Epithelial cell of prostate (primary cell): ENCODE measurements around the genes LENG1, LILRB2 and KIR3DL3.

GRCh38 chr19:53830850-53831049 is 6.6 kb upstream of the NLRP12 start:
- RRBS, result no CpG with 5 or more reads among the region's 2 CpGs

- RRBS, result no CpG with 5 or more reads among the region's 4 CpGs
Measured at GRCh38 chr19:53868248-53868436, 459 bp downstream of the MYADM start.

- RRBS, result no CpG with 5 or more reads among the region's 29 CpGs
Measured at GRCh38 chr19:53874141-53875086, 6.7 kb downstream of the MYADM start.

DNA sequence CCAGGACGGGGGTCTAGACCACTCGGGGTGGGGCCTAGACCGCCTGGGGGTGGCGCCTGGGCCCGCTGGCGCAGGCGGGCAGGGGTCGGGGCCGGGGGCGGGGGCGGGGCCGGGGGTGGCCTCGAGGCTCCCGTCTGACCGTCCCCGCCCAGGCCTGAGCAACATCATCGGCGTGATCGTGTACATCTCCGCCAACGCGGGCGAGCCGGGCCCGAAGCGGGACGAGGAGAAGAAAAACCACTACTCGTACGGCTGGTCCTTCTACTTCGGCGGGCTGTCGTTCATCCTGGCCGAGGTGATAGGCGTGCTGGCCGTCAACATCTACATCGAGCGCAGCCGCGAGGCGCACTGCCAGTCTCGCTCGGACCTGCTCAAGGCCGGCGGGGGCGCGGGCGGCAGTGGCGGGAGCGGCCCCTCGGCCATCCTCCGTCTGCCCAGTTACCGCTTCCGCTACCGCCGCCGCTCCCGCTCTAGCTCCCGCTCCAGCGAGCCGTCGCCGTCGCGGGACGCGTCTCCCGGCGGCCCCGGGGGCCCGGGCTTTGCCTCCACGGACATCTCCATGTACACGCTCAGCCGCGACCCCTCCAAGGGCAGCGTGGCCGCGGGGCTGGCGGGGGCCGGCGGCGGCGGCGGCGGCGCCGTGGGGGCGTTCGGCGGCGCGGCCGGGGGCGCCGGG is 9.4 kb upstream of the CACNG6 start:
- RRBS, result 2% methylated on average over 32 of the region's 94 CpGs

DNA sequence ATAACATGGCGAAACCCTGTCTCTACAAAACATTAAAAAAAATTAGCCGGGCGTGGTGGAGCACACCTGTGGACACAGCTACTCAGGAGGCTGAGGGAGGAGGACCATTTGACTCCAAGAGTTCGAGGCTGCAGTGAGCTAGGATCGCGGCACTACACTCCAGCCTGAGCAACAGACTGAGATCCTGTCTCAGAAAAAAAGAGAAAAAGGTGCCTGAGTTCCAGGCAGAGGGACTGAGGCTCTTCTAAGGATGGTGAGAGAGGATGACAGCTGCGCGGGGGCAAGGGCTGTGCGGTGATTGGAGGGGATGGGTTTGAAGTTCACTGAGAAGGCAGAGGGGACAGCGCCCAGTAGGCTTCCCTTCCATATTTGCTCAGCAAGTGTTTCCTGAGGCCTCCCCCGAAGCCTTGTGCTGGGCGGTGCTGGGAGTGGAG is 6.7 kb upstream of the CACNG6 start:
- RRBS, result no CpG with 5 or more reads among the region's 12 CpGs

GRCh38 chr19:54109283-54109987 is 6.0 kb downstream of the TFPT start:
- RRBS, result 56% methylated on average over 2 of the region's 13 CpGs

DNA sequence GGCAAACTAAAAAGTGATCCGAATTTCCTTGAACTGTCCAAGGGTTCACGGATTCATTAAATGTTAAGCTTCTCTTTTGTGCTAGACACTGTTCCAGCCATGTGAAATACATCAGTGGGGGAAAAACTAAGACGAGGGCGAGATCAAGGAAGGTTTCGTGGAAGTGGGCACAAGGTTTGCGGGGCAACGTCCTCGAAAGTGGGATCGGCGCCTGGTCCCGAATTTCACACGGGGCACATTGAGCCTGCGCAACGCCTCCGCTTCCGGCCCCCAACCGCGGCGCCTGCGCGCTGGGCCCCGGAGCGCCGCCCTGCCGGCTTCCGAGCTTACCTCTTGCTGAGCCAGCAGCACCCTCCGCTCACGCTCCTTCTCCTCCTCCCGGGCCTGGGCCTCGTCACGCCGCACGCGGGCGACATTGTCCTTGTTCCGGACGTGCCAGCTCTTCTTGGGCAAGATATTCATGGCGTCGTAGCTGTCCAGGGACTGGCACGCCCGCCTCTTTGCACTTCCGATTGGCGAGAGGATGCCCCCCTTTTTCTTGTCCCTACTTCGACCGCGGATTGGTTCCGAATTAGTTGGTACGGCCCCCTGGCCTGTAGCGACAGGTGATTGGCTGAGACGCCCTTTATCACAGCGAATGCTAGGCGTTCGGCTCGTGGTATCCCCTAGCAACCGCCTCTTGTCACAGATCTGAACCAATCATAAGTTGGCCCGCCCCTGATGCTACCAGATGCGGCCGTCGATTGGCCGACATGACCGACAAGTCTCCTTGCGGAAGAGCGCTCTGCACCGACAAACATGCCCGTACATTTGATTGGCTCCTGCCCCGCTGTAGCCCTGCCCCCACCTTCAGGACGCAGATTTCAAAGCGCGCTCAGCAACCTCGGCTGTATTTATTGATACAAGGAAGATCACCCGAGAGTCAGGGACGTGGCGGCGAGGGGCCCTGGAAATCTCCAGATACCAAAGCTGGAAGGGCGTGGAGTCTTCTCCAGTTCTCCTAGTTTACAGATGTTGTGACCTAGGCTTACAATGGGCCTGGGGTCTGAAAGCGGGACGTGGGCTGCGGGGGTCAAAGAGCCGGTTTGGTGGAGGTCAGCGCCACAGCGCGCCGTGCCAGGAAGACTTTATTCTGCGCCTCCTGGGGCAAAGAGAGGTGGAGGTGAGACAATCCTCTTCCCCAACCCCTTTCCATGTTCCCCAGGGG is at the start of gene LENG1:
TSS of gene LENG1 (minus strand) at position 488 of the 1,207 bp plus-strand sequence.
- RRBS, result under 1% methylated on average over 12 of the region's 84 CpGs

- RRBS, result no CpG with 5 or more reads among the region's 14 CpGs
Measured at GRCh38 chr19:54250600-54251323, 6.3 kb downstream of the LILRB5 start.

GRCh38 chr19:54280956-54281187 is at the start of gene LILRB2:
Gene LILRB2 (minus strand): TSS chr19:54281110.
- RRBS, result no CpG with 5 or more reads among the region's 2 CpGs

GRCh38 chr19:54431722-54431980 is 16.4 kb downstream of the TTYH1 start:
- RRBS, result no CpG with 5 or more reads among the region's 9 CpGs

GRCh38 chr19:54498080-54498654 is 4.5 kb upstream of the LAIR2 start:
- RRBS, result no CpG with 5 or more reads among the region's 16 CpGs

GRCh38 chr19:54532537-54533034 is 30.0 kb downstream of the LAIR2 start:
- RRBS, result no CpG with 5 or more reads among the region's 4 CpGs

DNA sequence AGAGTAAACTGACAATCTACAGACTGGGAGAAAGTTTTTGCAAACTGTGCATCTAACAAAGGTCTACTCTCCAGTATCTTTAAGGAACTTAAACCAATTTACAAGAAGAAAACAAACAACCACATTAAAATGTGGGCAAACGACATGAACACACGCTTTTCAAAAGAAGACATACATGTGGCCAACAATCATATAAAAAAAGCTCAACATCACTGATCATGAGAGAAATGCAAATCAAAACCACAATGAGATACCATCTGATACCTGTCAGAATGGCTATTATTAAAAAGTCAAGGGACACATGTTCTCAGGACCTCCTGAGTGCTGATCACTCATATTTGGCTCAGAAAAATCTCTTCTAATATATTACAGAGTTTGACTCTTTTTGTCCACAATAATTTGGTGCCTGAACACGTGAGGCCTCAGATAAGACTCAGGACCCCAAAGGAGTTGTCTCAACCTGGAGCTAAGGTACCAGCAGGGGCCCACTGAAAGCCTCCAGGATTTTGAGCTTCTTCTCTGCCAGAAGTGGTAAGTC is 14.2 kb upstream of the LILRB1 start:
- RRBS, result no CpG with 5 or more reads among the region's 3 CpGs

DNA sequence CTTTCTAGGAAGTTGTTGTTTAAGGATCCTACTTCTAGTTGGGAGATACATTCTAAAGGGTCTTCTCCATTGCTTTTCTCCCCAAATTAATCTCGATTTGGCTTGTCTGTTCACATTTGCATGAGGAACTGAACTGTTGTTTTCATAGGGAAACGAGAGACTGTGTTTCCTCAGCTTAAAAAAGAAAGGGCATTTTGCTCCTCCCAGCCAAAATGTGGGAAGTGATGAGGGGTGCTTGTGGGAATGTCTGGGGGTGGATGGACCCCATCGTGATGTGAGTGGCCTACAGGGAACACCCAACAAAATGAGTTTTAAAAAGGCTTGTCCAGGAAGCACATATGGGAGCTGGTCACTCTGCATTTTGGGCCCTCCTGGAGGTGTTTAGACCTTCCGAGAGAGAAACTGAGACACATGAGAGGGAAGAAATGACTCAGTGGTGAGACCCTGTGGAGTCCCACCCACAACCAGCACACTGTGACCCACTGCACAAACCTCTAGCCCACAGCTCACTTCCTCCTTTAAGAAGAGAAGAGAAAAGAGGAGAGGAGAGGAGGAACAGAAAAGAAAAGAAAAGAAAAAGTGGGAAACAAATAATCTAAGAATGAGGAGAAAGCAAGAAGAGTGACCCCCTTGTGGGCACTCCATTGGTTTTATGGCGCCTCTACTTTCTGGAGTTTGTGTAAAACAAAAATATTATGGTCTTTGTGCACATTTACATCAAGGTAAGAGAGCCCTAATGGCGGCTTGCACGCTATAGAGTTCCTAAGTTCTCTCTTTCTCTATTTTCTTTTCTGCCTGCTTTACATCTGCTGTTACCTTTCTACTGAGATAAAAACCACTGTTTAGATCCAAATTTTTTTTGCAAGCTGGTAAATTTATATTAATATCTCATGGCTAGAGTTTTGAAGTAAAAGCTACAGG is 13.4 kb upstream of the LILRB1 start:
- RRBS, result no CpG with 5 or more reads among the region's 7 CpGs

DNA sequence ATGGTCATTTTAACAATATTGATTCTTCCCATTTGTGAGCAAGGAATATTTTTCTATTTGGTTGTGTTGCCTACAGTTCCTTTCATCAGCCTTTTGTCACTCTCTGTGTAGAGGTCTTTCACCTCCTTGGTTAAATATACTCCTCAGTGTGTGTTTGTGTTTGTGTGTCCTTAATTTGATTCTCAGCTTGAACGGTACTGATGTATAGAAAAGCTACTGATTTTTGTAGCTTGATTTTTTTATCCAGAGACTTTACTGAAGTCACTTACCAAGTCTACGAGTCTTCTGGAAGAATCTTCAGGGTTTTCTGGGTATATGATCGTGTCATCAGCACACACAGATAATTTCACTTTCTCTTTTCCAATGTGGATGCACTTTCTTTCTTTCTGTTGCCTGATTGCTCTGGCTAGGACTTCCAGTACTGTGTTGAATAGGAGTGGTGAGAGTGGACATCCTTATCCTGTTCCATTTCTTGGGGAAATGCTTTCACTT is 8.0 kb upstream of the LILRB1 start:
- RRBS, result no CpG with 5 or more reads among the region's 3 CpGs

GRCh38 chr19:54643584-54644157 is 13.4 kb downstream of the LILRB1 start:
- RRBS, result no CpG with 5 or more reads among the region's 9 CpGs

DNA sequence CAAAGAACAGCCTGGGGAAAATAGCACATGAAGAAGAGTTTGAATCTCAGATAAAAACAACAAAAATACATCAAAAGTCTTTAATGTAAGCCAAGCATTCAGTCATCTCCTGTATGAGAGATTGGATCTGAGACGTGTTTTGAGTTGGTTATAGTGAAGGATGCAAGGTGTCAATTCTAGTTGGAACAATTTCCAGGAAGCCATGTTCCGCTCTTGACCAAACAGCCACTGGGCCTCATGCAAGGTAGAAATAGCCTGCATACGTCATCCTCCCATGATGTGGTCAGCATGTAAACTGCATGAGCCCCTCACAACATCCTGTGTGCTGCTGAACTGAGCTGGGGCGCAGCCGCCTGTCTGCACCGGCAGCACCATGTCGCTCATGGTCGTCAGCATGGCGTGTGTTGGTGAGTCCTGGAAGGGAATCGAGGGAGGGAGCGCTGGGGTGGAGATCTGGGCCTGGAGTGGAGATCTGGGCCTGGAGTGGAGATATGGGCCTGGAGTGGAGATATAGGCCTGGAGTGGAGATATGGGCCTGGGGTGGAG is at the start of gene KIR3DL3:
TSS of gene KIR3DL3 (plus strand) at position 319 of the 546 bp plus-strand sequence.
- RRBS, result no CpG with 5 or more reads among the region's 11 CpGs

GRCh38 chr19:55098141-55098455 is 19.3 kb downstream of the PPP1R12C start:
- RRBS, result 99% methylated on average over 2 of the region's 10 CpGs

DNA sequence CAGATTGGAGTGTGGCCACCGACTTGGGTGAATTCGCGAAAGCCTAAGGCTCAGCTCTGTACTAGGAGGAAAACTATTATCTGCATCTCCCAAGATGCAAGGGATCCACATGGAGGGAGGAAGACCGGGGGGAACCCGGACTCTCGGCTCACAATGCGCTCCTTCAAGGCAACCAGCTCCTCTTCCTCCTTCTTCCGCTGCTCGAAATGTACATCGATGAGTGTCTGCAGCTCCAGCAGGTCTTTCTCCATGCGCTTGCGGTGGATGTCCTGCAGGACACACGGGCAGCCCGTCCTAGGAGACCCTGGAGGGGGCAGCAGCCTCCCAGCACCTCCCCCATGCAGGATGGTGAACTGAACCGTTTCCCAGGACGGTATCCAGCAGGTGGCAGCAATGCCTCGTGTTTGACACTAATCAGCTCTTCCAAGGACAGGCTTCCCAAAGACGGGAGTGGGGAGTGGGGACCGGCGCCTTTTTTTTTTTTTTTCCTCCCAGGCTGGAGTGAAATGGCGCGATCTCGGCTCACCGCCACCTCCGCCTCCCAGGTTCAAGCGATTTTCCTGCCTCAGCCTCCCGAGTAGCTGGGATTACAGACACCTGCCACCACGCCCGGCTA is 7.9 kb downstream of the TNNT1 start:
- RRBS, result no CpG with 5 or more reads among the region's 29 CpGs

DNA sequence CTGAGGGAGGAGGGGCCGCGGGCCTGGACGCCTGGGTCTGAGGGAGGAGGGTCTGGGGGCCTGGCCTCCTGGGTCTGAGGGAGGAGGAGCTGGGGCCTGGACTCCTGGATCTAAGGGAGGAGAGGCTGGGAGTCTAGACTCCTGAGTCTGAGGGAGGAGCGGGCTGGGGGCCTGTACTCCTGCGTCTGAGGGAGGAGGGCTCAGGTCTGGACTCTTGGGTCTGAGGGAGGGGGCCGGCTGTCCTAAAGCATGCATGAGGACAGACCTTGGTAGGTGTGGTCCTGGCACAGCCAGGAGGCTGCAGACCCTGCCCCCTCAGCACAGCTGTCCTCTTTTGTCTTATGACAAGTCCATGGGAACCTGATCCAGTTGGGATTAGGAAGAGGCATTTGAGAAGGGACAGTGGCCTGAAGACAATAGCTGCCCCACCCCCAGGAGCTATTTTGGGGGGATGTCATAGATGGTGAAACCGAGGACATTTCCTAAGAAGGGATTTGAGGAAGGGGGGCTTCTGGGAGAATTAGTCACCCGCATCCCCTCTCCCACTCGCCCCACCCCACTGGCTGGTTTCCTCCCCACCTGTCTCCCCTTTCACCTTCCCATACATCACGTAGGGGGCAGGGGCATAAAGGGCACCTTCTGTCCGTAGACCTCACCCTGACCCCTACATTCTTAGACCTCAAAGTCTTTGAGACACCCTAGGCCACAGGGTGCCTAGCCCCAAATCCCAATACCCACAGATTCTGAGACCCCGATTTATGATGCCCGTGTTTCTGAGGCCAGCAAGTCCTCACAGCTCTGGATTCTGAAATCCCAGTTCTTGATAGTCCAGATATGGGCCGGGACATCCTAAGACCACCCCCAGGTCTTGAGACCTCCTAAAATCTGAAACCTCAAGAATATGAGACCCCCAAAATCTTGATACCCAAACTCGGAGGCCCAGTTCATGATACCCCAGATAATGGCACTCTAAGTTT is 984 bp downstream of the TNNT1 start:
- RRBS, result no CpG with 5 or more reads among the region's 15 CpGs